Bronchial lymph node (tissue), 1 donor: ENCODE results near the gene UBE2D2.

- PRO-cap: no peak
Observed at GRCh38 chr5:138471999-138472432, 6.7 kb downstream of the EGR1 start.

DNA sequence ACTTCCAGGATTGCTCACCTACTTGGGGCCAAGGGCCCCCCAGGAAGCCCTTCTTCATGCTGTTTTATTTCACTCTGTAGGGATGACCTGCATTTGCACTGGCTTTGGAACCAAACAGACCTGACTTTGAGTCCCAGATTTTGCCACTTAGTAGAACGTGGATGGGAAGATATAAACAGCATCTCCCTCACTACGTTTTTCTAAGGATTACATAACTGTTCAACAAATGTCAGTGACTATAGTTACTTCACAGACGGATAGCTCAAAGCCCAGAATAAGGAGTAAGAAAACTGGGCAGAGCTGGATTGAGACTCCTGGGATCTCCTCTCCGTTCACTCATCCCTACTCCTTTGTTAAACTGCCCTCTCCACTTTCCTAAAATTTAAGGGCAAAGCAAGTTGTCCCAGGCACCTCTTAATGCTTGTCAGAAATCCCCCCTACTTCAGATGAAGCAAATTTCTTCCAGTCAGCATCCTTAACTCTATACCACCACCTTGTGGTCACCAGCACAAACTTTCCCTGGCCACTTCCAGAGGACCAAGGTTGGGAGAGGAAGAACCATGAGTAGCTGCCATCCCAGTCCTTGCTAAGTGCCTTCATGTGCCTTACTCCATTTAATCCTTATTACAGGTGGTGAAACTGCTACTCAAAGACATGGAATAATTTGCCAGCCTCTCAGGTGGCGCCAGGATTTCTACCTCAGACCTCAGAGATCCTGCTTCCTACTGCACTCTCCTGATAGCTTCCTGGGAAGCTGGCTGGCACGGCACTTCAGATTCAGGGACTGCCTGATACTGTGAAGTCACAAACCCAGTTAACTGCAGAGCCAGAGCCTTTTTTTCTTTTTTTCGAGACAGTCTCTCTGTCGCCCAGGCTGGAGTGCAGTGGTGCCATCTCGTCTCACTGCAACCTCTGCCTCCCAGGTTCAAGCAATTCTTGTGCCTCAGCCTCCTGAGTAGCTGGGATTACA is 38.4 kb downstream of the EGR1 start:
- PRO-cap: no peak

- PRO-cap: no peak
Observed at GRCh38 chr5:138512675-138513232, 30.3 kb downstream of the ETF1 start.

DNA sequence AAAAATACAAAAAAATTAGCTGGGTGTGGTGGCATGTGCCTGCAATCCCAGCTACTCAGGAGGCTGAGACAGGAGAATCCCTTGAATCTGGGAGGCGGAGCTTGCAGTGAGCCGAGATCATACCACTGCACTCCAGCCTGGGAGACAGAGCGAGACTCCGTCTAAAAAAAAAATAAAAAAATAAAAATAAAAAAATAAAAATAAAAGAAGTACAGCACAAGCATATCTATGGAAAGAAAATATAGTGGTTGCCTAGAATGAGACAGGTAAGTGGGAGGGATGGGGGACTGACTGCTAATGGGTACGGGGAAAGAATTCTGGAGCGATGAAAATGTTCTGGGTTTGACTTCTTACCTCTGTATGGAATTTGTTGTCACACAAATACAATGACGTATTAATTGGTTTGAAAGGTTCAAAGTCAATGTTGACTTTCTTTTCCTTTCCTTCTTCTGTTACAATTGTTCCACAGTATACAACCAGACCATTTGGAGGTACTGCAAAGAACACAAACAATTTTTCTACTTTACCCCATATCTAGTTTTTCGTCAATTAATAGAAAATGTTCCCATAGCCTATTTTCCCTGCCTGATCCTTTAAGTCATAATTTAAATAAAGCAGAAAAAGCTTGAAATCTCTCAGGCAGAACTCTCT is 25.7 kb downstream of the ETF1 start:
- PRO-cap: no peak

DNA sequence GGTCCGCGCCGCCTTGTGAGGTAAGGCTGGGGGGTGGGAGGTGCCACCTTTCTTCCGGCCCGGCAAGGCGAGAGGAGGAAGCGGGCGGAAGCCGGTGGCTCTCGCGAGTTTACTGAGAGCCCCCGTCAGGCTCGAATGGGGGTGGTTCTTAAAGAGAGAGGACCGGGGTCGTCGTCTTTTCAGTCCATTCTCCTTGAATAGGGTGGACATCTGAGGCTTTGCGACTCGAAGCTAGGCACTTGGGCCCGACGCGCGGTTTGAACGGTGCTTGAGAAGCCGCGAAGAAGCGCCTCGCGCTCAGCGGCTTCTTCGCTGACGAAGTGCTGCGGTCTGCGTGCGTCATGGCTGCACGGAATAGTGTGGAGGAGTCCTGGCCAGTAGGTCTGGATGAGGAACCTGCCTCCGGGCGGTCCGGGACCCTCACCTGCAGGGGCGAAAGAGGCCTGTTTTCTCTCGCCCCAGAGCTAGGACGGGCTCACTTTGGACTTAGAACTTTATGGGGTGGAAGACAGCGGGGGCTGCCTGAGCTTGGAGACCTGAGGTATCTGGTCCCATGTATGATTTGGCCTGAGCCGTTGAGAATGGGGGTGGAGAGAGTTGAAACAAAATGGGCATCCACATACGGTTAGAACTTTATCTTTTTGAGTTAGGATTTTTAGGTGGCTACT is 483 bp upstream of the ETF1 start:
- PRO-cap: bidirectional peak, plus-strand start at position 106 of the sequence, minus-strand start outside the sequence; unidirectional peak, plus-strand start at position 377 of the sequence

DNA sequence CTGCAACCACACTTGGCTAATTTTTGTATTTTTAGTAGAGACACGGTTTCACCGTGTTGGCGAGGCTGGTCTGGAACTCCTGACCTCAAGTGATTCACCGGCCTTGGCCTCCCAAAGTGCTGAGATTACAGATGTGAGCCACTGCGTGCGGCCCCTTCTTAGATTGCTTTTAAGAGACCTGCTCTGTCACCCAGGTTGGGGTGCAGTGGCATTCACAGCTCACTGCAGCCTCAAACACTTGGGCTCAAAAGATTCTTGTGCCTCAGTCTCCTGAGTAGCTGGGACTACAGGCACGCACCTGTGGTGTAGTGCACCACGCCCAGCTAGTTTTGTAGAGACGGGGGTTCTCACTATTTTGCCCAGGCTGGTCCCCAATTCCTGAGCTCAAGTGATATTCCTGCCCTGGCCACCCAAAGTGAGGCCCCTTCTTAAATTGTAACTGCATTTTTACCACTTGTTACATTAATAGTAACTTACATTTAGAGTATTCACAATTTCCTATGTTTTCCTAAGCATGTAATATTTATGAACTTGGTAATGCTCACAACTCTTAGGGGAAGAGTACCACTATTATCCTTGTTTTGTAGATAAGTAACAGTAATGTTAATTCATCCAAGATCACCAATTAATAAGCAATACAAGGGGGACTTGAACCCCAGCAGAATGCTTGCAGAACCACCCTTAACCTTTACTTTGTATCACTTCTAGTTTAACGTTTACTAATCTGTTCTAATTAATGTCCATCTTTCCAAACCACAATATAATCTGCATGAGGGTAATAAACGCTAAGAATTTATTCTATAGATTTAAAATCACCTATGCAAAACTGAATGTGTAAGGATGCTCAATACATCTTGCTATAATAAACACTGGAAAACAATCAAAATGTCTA is 10.7 kb downstream of the HSPA9 start:
- PRO-cap: no peak

- PRO-cap: bidirectional peak, plus-strand start at chr5:138575812, minus-strand start at chr5:138575401
Observed at GRCh38 chr5:138575575-138576228, 501 bp upstream of the HSPA9 start.

DNA sequence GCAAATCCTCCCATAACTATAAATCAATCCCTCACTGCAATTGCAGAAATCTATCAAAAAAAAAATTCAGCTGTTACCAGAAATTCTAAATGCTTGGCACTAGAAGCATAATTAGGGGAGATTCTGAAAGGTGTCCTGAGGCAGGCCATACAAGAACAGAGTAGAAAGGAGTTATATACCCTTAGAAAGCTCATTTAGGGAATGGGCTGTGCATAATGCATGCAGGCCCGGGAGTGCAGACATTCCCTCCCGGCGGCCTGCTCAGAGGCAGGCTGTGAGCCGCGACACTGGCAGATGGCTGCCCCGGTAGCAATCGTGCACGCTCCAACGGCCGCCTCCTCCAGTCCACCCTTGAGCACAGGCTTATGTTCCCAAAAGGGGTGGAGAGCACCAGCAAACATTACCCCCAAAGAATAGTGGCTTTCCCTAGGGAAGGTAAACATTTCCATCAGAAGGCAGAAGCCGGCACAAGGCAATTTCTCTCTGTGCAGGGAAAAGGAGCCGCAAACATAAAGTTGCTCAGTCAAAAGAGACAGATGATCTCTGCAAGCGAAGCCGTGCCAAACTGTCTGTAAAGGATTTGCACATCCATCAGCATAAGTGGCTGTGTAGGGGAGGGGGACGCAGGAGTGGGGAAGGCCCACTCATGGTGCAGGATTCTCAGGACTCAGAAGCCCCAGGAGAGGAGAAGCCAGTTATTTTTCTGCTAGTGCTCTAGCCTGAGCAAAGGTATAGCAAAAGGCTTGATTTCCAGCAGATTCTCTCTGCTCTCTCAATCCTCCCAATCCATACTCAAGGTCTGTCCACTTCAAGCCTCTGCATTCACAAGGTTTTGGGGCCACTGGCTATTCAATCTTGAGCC is 92.5 kb downstream of the SIL1 start:
- PRO-cap: no peak

DNA sequence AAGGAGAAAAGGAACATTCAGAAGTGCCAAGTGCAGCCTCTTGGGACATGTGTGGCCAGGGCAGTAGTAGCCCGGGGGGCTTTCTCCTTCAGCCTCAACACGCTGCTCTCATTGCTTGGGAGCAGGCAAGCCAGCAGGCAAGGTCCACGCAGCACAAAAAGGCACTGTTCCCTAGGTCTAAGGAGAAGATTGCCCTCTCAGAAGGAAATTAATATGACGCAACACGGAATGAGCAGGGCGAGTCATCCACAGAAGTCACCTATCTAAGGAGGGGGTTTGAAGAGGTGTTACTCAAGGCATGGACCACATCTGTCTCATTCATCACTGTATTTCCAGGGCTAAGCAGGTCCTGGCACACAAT is 16.1 kb downstream of the SIL1 start:
- PRO-cap: no peak

DNA sequence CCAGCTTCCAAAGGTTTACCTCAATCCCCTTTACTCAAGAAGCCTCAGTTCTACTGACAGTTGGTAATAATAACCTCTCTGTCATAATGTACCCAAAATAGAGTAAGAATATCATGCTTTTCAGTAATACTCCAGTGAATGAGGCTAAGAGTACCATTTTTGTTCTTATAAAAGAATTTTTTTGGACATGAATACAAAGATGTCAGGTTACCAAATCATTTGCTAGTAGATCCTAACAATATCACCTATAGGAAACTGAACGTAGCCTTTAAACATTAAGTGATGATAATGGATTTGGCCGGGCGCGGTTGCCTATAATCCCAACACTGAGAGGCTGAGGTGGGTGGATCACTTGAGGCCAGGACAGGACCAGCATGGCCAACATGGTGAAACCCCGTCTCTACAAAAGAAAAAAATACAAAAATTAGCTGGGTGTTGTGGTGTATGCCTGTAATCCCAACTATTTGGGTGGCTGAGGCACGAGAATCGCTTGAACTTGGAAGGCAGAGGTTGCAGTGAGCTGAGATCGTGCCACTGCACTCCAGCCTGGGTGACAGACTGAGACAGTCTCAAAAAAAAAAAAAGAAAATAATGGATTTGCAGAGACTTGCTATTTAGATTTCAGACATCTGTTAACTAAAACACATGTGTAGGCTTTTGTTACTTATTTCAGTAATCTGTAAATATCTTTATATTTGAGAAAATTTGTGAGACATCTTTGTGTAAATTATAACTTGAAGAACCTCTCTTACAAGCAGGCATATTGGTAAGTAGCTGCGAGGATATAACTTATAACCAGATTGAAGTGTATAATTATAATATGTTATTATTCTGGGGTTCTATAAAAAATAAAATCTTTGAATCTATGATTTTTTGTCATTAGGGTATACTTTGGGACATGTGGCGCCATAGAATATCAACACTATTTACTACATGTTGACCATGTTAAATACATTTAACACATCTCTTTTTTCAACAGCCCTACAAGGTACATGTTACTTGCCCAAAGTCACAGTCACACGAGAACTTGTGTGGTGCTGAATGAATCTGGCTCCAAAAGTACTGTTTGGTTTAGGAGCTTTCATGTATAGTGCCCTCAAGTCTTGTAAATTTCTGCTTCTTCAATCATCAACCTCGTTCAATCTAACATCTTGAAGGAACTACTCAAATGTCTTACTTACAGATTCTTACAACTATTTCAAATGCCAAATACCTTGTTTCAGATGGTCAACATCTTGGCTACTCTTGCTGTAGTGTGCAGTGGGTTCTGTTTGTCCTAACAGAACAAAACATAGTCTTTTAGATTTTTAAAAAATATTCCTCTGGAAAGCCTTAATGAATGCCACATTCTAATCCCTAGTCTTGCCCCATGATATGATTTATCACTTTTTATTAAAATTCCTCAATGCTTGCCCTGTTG is 9.0 kb upstream of the MATR3 start:
- PRO-cap: no peak

GRCh38 chr5:139302807-139303422 is 9.4 kb downstream of the MATR3 start:
- PRO-cap: no peak

DNA sequence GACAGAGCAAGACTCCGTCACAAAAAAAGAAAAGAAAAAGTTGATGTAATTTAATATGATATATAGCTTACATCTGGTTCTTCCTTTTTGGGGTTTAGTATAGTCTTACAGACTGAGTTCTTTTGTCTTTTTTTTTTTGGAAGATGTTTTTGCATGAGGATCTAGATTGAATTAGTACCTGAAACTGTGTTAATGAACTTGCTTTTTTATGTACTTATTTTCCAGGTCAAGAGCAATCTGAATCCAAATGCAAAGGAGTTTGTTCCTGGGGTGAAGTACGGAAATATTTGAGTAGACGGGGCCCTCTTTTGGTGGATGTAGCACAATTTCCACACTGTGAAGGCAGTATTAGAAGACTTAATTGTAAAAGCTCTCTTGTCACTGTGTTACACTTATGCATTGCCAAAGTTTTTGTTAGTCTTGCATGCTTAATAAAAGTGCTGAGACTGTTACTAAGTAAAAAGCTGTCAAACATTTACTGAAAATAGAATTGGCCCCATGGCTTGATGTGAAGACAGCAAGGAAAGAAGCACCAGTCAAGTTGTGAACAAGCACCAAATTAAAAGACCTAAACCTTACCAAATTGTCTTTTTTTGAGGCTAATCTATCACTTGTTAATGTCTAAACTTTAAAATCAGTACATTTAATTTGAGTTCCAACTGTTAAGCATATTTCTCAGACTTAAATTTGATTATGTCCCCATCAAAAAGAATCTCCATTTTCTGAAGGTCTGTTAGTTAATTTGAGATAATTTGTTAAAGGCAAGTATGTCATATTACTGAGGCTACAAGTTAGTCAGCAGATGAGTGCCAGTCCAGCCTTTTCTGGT is 14.4 kb downstream of the SLC23A1 start:
- PRO-cap: no peak

DNA sequence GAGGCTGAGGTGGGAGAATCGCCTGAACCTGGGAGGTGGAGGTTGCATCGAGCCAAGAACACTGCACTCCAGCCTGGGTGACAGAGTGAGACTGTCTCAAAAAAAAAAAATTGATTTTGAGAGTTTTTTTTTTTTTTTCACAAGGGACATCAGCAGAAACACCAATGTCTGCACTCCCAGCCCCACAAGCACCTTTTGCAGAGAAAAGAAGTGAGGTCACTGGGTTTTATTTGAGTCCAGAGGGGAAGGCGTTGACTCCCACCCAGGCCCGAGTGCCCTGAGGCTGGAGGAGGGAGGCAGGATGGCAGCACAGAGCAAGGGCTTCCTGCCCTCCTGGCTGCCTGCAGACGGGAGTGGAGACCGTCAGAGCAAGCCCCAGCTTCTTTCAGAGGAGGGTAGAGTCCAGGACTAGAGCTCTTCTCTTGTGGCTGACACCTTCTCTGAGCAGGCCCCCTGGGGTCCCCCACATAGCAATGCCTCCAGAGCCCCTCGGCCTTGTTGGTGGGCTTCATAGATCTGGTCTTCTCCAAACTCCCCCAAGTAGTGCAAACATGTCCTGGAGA is 2.3 kb downstream of the MZB1 start:
- PRO-cap: no peak

DNA sequence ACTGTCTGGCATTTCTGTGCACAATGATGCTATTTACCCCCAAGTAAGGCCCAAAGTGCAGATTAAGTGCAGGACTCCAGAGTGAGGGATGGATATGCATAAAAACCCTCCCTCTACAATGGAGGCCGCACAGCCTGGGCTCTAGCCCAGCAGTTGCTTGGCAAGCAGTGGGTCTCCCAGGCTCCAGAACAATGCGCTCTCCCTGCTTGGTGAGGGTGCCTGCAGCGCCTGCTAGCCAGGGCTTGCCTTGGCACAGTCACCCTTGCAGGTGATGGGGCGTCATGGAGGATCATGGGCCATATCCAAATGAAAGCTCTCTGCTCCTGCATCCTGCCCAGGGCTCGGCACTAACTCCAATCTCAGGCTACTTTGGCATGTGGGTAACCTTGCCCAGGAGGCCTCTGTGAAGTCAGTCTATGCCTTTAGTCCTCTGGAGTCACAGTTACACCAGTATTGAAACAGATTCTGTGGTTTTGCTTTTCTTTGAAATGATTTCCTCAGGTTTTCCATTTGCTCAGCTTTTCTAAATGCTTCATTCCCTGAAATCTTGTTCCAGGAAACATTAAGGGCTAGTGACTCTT is 11.5 kb upstream of the SPATA24 start:
- PRO-cap: no peak

GRCh38 chr5:139543253-139543991 is 17.7 kb upstream of the UBE2D2 start:
- PRO-cap: bidirectional peak, plus-strand start at chr5:139543475, minus-strand start at chr5:139543447; unidirectional peak, minus-strand start at chr5:139543764

- PRO-cap: no peak
Observed at GRCh38 chr5:139560542-139561045, 545 bp upstream of the UBE2D2 start.

- PRO-cap: bidirectional peak, plus-strand start at chr5:139561412, minus-strand start at chr5:139561102
Observed at GRCh38 chr5:139561259-139561636, at the start of gene UBE2D2. Gene UBE2D2, plus strand, starts transcription at chr5:139561339.

GRCh38 chr5:139565210-139566280 is 4.4 kb downstream of the UBE2D2 start:
- PRO-cap: unidirectional peak, minus-strand start at chr5:139565704

DNA sequence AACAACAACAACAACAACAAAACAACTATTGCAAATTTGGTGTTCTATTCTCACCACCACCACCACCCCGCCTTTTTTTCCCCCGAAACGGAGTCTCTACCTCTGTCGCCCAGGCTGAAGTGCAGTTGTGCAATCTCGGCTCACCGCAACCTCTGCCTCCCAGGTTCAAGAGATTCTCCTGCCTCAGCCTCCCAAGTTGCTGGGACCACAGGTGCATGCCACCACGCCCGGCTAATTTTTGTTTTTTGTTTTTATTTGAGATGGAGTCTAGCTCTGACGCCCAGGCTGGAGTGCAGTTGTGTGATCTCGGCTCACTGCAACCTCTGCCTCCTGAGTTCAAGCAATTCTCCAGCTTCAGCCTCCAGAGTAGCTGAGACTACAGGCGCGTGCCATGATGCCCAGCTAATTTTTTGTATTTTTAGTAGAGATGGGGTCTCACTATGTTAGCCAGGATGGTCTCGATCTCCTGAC is 9.2 kb downstream of the UBE2D2 start:
- PRO-cap: no peak

GRCh38 chr5:139684456-139685586 is 36.7 kb downstream of the CXXC5 start:
- PRO-cap: no peak